Sciatic nerve (tissue), 1 donor: ENCODE measurements around the gene FAM210A.

- PRO-cap = no peak
These were observed 6.5 kb downstream of the TUBB6 start for GRCh38 chr18:12314313-12315114.

DNA sequence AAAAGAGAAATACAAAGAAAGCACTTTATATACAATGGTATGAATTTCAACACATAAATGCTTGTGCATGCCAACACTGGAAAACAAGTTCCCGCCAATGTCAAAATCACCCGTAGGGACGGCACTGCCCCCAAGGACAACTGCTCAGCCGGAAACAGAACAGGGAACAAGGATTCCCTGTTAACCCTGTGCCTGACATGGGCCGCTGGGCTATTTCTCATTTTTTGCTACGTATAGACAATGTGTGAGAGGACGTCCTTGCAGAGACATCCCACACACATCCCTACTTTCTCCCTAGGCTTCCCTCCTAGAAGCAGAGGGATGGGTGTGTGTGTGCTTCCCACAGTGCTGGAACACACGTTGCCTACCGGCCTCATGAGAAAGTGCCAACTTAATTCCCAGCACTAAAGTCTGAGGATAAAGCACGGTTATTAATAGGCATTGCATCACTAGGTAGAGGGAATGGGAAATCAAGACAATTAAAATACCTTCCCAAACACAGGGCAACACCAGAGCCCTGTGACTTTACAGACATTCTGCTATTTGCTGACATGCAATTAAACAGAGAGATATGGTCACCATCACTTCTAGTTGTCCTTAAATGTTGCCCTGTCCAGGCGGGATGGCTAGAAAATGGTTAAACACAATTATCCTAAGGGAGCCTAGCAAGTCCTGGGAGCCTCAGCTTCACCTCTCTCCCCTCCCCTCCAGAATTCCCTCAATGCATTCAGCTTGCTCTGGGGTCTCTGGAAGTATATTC is 14.3 kb downstream of the AFG3L2 start:
- PRO-cap = no peak

GRCh38 chr18:12656529-12657363 is 1.2 kb downstream of the SPIRE1 start:
- PRO-cap = bidirectional peak, plus-strand start at chr18:12657211, minus-strand start at chr18:12657078

DNA sequence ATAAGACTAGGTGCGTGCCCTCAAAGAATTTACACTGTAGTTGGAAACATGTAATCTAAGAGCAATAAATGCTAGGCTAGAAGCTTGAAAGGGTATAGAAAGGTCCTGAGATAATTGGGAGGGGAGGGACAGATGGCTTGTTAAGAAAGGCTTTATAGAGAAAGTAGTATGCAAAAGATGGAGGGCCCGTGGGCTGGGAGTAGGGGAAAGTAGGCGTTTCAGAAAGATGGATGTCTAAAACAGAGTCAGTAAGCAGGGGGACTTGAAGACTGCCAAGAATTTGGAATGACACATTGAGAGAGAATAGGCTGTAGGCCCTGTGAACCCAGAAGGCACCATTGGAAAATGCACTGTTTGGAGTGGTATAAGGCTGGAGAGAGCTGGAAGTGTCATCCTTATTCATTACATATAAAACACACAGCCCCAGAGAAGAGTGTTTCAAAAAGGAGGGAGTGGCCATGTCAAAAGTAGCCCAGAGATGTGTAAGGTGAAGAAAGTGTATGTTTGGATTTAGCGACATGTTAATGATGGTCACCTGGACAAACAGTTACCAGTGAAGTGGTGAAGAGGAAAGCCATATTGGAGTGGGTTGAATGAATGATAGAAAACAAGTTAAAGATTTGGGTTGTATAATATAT is 925 bp downstream of the PSMG2 start:
- PRO-cap = no peak

DNA sequence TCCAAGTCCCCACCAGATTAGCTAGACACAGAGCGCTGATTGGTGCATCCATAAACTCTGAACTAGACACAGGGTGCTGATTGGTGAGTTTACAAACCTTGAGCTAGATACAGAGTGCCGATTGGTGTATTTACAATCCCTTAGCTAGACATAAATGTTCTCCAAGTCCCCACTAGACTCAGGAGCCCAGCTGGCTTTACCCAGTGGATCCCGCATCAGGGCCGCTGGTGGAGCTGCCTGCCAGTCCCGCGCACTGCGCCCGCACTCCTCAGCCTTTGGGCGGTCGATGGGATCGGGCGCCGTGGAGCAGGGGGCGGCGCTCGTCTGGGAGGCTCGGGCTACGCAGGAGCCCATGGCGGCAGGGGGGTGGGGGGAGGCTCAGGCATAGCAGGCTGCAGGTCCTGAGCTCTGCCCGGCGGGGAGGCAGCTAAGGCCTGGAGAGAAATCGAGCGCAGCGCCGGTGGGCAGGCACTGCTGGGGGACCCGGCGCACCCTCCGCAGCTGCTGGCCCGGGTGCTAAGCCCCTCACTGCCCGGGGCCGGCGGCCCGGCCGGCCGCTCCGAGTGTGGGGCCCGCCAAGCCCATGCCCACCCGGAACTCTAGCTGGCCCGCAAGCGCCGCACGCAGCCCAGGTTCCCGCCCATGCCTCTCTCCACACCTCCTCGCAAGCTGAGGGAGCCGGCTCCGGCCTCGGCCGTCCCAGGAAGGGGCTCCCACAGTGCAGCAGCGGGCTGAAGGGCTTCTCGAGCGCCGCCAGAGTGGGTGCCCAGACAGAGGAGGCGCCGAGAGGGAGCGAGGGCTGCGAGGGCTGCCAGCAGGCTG is 74.0 kb downstream of the PSMG2 start:
- PRO-cap = unidirectional peak, plus-strand start at position 361 of the sequence

GRCh38 chr18:12811255-12811612 is 72.8 kb downstream of the PTPN2 start:
- PRO-cap = no peak

DNA sequence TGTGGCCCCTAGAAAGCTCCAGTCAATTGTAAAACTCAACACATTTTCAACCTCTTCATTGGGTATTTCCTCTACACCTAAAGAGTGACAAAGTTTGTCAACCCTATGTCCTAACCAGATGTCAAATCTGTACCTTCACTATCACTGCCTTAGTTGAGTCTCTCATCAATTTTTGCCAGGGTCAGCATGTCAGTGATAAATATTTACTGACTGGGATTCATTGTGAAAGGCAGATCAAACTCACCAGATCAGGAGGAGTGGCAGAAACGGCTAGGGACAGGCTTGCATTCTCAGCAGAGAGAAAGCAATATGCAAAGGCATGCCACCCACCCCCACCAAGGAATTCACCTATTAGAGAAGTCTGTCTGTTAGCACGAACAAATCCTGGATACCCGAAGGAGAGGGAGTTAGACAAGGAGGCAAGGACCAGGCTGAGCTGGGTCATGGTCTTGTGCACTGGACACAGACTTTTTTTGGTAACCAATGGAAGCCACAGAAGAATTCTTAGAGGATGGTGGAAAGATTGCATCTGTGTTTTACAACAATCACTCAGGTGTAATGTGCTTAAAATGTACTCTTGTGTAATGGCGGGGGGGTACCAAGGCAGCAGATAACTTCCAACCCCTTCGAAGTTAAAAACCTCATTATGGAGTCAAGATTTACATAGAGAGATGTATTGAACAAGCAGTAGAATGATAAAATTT is 62.5 kb downstream of the PTPN2 start:
- PRO-cap = no peak

GRCh38 chr18:12880347-12880478 is 3.8 kb downstream of the PTPN2 start:
- PRO-cap = no peak

DNA sequence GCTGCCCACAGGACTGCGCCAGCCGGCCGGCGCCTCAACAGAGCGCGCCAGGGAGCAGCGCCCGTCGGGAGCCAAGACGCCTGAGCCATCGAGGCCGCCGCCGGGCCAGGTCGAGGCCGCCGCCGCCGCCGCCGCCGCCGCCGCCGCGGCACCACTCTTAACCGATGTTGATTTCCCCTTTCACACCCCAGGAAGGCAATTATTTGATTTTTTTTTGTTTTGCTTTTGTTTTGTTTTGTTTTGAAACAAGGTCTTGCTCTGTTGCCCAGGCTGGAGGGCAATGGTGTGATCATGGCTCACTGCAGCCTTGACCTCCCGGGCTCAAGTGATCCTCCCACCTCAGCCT is 12.9 kb upstream of the PTPN2 start:
- PRO-cap = unidirectional peak, minus-strand start at position 149 of the sequence

DNA sequence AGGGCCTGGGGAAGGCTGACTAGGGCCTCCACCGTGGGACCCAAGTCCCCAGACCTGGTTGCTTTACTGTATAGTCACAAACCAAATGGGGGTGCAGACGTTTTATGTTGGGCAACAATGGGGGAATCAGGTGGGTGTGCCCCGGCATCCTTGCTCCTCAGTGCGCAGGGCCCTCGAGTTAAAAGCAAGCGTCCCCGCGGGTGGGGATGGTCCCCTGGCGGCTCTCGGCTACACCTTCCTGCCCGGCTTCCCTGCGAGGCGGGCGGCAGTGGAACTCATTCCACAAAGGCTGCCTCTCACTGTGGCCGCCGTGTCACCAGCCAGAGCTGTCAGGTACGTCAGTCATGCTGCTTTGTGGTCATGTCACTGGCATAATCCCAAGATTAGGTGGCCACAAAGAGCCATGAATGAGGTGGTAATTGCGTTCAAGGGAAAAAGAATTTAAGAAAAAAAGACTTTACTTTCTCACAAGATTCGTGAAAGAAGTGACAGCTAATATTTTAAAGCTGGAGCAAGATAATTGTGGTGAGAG is 82.5 kb upstream of the LDLRAD4 start:
- PRO-cap = no peak

- PRO-cap = no peak
These were observed 41.7 kb upstream of the LDLRAD4 start for GRCh38 chr18:13176942-13177276.

DNA sequence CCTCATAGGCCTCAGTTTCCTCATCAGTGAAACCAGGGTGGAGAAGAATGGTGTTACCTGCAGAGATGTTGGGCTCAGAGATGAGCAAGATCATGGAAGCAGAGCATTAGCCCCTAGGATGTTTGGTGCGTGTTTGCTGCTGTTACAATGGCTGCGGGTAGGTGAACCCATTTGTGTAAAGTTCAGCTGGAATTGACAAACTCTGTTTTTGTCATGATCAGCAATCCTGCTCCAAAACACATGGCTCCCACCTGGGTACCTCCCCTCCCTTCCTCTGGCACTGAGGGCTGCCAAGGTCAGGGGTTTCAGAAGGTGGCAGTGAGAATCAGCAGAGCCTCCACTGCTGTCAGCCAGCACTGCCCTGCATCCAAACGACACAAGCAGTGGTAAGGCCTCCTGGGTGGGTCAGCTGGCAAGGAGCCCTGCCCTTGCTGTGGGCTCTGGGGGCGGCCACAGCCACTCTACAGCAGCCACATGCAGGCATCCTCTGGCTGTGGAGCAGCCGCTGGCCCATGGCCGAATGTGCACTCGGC is 32.9 kb upstream of the LDLRAD4 start:
- PRO-cap = no peak

GRCh38 chr18:13417850-13418922 is 199.6 kb downstream of the LDLRAD4 start:
- PRO-cap = no peak

DNA sequence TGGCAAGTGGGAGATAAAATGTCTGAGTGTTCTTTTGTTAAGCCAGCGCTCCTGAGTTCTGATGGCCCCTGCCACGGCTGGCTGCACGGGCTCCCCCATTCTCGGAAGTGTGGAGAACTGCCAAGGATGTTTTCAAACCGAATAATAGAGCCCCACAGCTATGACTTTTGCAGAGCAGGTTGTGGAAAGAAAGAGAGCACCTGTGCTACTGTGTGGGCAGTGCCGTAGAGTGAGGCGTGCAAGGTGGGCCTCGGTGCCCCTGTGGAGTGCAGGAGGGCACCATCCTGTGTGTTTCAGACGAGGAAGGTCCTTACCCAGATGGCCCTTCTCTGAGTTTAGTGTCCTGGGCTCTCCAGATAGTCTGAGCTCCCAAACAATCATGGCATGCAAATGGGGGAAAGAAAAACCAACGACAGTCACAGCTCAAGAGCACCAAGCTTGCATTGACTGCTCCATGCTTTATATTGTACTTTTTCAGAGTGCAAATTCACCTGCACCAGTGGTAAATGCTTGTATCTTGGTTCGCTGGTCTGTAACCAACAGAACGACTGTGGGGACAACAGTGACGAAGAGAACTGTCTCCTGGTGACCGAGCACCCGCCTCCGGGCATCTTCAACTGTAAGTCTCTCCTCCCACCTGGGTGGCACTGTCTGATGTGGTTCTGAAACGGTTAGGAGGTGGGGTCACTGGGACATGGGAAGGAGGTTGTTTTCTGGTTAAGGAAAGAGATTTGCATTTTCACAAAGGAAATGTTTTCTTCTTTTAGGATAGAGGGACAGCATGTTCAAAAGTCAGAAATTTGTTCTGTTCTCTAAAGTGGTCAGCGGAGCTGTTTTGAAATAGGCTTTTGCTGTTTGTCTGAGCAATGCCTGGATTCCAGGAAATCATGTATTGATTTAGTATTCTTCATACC is 219.5 kb downstream of the LDLRAD4 start:
- PRO-cap = no peak

DNA sequence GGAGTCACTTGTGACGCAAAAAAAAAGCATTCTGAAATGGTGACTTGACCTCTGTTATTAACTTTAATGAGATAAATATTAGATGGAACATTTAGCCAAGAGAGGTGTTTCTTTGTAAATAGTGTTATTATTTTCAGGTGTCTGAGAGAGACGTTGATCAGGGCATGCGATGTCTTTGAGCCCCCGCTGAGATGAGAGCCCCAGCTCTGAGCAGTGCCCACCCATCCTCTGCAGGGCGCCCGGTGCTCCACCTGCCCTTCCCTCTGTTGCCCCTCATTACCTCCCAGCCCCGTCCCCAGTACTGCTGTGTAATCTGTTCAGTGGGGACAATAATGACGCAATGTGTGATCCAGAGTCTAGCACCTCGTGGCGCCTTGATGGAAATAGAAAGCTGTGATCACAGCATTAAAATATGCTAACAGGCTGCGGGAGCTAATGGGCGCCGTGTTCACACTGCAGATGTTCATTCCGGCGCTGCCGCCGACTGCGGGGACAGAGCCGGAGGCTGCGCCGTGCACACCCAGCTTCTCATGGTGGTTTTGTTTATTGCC is 235.0 kb downstream of the LDLRAD4 start:
- PRO-cap = no peak

GRCh38 chr18:13471903-13472633 is 253.5 kb downstream of the LDLRAD4 start:
- PRO-cap = no peak

DNA sequence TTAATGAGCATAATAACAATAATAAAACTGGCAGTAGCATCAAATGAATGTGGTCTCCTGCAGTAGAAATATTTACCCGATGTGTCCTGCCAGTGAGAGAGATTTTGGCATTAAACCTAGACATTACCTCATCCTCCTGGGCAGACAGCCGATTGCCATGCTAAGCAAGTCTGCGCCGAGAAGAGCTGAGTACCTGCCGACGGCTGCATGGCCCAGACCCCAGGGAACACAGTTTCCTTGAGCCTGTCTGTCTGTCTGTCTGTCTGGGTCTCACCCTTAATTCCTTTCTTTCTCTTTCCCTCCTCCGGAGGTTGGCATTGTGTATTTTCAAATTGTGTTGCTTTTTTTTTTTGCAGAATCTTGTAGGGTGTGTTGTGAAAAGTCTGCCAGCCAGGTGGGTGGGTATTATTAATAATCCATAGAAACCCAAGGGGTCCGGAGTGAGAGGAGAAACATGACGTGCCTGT is 225.1 kb downstream of the FAM210A start:
- PRO-cap = unidirectional peak, plus-strand start at position 178 of the sequence

DNA sequence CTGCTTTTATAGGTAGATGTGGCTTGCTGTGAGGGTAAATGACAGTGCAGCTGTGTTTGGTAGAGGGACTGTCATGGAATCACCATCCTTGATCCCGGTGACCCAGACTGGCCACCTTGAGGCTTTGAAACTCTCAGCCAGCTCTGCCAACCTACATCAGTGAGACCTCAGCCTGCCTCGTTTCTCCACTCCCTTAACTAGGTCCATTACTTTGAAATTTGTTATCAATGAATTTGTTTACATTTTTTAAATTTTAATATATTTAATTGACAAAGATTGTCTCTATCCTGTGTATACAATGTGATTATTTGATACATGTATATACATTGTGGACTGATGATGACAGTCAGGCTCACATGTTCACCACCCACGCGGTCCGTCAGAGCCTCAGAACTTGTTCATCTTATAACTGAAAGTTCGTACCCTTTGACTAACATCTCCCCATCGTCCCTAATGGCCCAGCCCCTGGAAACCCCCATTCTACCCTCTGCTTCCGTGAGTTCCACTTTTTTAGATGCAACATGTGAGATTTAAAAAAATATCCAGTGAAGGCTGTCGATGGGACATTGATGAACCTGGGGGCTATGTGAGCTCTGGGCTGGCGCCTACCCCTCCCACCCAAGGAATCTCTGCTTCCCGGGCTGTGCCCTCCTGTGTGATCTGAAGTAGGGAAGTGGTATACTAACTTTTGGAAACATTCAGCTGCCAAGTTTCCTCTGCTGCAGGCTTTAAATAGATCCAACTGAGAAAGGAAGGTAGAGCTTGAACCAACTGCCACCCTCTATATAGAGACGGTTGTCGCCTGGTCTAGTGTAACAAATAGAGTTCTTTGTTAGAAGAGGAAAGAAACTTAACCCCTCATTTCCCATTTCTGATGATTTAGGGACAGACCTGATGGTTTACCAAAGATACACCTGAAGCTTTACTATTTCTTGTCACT is 163.9 kb downstream of the FAM210A start:
- PRO-cap = no peak

- PRO-cap = no peak
These were observed 47.4 kb downstream of the FAM210A start for GRCh38 chr18:13678886-13679496.

DNA sequence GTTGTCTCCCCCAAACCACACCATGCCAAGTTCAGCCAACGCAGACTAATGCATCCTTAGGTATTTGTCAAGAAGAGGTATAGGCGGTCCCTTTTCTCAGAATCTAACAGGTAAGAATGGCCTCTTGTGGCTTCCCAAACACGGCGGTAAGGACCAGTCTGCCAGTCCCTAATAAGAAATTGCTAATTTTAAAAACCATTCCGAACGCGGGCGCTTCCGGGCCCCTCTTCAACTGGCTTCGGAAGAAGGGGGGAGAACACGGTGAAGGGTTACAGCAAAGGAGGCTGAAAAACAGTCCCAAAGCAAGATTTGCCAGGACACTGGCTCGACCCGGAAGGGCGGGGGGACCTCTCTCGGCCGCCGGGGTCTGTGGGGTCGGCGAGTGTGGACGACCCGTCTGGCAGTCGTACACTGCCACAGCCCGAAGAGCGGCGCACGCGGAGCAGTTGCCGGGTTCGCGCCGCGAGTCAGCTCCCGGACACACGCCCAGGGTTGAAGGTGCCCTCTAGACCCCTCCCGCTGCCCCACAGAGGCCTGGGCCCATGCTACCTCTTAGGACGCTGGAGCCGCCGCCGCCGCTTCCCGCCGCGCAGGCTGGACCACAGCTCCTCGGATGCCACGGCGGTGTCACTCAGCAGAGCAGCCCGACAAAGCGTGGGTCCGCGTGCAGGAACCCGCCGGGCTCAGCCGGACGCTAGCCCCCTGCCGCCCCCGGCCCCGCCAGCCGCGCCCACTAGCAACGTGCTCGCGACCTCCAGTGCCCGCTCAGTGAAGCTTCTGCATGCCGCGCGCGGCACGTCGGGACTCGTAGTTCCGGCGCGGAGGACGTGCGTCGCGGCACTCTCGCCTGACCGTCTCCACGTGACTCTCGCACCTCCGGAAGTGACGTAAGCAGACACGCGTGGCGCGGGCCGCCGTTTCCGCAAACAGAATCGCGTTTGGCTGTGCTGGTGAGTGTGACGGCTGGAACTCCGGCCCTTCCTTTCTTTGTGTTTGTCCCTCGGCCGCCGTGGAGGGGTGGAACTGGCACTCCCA is at the start of gene FAM210A:
TSS of gene FAM210A (minus strand) at position 779 of the 1,035 bp plus-strand sequence.
- PRO-cap = bidirectional peak, plus-strand start at position 902 of the sequence, minus-strand start at position 770 of the sequence